H7 (cell line): ENCODE data around the genes DCAF11, NFATC4 and FOXG1.

DNA sequence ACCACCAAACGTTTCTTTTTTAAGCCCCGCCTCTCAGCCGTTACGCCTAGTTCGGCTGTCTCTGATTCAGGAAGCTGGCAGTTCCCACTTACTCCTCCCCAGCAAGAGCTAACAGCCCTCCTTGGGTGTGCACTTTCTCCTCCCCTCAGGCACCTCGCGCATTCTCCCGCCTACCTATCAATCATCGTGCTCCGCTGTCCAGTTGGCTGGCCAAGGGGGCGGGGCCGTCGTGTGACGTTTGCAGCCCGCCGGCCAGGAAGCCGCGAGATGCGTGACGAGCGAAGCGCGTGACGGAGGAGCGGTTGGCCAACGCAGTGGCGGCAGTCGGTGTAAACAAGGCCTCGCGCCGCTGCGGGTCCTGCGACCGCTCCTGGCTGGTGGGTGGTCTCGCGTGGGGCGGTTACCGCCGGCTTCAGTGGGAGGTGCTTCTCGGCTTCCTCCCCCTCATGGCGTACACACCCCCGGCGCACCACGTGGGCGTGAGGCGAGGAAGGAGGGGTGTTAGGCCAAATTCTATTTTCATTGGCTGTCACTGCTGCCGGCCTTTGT lies at the start of gene DCAF11:
Gene DCAF11 (plus strand): TSS at position 230 of the 549 bp plus-strand sequence.
- RAMPAGE, long total RNA, result start-site peak on the plus strand centred at position 272 of the sequence, 19 bp wide, 32 reads

- RAMPAGE, long total RNA, result no peak
Observed at GRCh38 chr14:24141670-24142125, 307 bp upstream of the EMC9 start.

- RAMPAGE, long total RNA, result no peak
Observed at GRCh38 chr14:24161886-24162515, 936 bp downstream of the IRF9 start.

- RAMPAGE, long total RNA, result no peak
Observed at GRCh38 chr14:24166682-24167128, 5.2 kb upstream of the REC8 start.

DNA sequence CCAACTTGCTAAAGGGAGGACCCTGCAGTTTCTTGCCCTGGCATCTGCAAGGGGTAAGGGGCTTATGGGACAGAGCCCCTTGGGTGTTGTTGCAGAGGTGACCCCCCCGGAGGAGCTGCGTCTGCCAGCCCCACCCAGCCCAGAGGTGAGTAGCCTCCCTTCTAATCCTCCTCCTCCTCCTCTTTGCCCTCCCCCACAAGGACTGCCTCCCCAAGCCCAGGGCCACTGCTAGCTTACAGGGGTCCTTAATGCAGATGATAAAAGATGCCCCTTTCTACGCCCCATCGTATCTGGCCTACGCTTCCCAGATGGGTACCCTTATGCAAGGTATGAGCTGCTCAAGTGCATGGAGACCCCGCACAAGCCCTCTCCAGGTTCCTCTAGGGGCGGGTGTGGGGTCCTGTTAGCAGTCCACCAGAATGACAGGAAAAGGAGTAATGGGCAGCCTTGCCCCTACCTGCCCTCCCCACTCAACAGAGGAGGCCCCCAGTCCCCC lies 5.8 kb downstream of the REC8 start:
- RAMPAGE, long total RNA, result no peak

DNA sequence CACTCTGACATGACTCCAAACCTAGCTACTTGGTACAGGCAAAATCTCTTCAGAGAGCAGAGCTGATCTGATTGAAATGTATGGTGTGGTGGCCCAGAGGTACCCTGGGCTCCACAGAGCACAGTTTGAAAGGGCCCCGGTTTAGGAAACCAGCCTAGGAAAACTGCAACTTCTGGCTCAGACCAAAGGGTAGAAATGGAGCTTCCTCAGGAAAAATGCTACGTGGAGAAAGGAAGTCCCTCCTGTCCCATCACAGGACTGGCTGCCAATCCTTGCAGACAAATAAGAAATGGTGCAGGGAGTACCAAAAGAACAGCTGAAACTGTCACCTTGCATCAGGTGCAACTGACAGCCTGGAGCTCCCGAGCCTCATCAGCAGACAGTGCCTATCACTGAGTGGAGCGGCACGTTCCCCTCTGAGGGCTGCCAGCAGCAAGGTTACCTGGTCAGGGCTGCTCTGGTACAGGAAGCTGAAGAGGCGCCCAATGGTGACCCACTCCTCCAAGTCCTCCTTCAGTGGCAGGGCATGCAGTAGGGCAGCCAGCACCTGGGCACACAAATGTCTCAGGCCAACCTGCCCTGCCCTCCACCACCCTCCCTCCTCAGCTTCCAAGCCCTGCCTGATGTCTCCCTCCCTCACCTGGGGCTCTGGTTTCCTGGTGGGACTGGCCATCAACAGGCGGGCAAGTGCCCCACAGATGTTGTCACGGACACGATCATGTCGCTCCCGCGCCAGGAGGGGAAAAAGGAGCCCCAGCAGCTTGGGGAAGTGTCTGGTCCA lies 7.4 kb downstream of the IPO4 start:
- RAMPAGE, long total RNA, result no peak

GRCh38 chr14:24206923-24207727 lies 1.6 kb downstream of the TSSK4 start:
- RAMPAGE, long total RNA, result no peak

DNA sequence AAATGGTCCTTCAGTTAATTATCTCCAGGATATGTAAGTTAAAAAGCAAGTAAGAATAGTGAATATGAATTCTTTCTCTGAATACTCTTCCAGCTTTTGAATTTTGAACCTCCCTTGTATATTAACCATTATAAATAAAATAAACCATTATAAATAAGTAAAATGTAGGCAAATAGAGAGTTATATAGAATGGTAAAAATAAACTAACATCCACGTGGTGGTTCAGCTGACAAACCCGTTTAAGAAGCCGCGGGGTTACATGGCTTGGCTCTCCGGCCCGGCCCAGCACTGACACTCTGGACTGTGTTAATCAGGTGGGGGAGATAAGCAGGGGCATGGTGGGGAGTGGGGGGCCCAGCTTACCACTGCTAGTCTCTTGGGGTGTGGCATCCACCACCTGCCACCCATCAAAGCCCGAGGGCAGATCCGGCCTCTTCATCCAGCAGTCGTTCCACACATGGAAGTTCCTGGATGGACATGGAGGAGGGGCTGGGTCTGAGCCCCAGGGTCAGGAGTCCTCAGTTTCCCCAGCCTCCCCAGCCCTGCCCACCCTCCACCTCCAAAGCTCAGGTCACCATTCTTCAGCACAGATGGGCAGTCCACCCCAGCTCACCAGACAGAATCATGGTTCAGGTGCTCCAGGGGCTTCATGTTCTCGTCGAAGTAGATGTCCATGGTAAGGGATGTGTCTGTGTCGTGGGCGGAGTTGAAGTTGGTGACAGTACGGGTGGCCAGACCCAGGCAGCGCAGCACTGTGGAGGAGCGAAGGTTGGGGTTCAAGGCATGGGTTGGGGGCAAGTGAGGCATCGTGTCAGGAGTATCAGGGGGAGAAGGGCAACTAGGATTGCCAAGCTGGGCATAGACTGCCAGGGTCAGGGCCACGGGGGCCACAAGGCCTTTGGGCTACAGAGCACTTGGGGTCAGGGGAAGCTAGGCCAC lies 4.8 kb downstream of the TGM1 start:
- RAMPAGE, long total RNA, result no peak

GRCh38 chr14:24365590-24366545 lies 2.1 kb upstream of the NFATC4 start:
- RAMPAGE, long total RNA, result no peak

- RAMPAGE, long total RNA, result no peak
Observed at GRCh38 chr14:24367755-24368313, at the start of gene NFATC4. Gene NFATC4, plus strand, starts transcription at chr14:24368184.

- RAMPAGE, long total RNA, result no peak
Observed at GRCh38 chr14:24422860-24423466, 6.5 kb downstream of the CBLN3 start.

DNA sequence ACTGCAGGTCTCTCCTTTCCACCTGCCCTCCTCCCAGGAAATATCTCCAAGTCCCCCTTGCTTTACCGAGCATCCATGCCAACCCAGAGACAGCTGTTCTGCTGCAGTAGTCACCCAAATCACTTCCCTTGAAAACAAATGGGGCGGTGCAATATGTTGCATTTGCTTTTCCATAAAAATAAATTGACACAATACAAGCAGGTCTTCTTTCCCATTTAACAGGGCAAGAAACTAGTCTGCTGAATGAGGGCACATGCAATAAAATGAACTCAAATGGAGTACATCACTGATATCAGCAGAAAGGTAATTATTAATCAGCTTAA lies 175.0 kb upstream of the GZMB start:
- RAMPAGE, long total RNA, result no peak

- RAMPAGE, long total RNA, result no peak
Observed at GRCh38 chr14:24817022-24817321, 183.0 kb upstream of the GZMB start.

- RAMPAGE, long total RNA, result no peak
Observed at GRCh38 chr14:24860996-24861604, 188.8 kb downstream of the STXBP6 start.

GRCh38 chr14:24965987-24966703 lies 83.8 kb downstream of the STXBP6 start:
- RAMPAGE, long total RNA, result no peak

DNA sequence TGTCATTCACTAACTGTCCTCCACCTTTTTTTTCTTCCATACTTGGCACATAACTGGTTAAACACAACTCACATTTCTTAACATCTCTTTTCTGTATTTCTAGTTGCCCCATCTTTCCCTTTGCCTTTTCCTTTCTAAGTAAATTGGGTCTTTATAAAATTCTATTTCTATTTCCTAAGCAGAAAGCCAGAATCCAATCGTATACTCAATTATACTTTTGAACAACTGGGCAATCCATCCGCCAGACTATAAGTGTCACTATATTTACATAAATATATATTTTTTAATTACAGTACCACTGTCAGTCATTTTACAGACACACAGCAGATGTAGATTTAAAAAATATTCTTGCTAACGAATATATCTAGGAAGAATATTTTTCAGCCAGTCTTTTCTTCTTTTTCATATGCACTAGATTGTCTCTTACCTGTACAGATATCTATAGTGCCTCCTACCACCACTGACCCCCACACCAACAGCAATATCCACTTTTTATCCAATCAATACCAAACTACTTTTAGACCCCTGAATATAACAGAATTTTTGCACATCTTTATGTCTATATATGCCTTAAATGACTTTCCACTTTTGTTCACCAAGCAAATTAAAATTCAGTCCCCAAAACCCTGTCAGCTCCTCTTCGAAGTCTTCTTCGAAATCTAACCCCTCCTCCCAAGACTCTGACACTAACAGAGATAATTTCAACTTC lies 13.6 kb downstream of the NOVA1 start:
- RAMPAGE, long total RNA, result no peak

GRCh38 chr14:26595234-26595820 lies 2.5 kb downstream of the NOVA1 start:
- RAMPAGE, long total RNA, result no peak

- RAMPAGE, long total RNA, result no peak
Observed at GRCh38 chr14:28764222-28764906, 2.2 kb upstream of the FOXG1 start.

GRCh38 chr14:28766729-28767307 lies at the start of gene FOXG1:
Gene FOXG1, plus strand, starts transcription at chr14:28766787.
- RAMPAGE, long total RNA, result no peak

DNA sequence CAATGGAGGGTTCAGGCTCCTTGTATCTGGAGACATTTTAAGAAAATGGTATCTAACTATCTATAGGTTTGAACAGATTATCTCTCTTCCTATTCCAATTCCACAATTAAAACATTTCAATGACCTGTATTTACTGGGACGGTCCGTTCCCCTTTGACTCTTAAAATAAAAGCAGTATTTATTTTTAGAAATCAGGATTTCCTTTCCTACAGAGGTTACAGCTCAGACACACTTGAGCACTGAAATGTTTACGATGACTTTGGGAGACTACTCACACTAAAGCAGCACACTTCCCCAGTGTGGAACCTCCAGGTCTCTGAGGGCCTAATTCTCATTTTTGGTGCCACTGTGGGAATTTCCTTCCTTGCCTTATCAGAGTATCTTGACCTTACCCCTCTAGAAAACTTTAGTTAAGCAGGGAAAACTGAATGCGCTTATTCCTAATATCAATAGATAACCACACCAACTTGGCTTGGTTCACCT lies 181.8 kb downstream of the PRKD1 start:
- RAMPAGE, long total RNA, result no peak